Metanephros (tissue), 2 donors: ENCODE data around the genes LYPLAL1 and BPNT1.

GRCh38 chr1:215083345-215083792 lies 832 bp downstream of the KCNK2 start:
- RAMPAGE, long total RNA = no peak

DNA sequence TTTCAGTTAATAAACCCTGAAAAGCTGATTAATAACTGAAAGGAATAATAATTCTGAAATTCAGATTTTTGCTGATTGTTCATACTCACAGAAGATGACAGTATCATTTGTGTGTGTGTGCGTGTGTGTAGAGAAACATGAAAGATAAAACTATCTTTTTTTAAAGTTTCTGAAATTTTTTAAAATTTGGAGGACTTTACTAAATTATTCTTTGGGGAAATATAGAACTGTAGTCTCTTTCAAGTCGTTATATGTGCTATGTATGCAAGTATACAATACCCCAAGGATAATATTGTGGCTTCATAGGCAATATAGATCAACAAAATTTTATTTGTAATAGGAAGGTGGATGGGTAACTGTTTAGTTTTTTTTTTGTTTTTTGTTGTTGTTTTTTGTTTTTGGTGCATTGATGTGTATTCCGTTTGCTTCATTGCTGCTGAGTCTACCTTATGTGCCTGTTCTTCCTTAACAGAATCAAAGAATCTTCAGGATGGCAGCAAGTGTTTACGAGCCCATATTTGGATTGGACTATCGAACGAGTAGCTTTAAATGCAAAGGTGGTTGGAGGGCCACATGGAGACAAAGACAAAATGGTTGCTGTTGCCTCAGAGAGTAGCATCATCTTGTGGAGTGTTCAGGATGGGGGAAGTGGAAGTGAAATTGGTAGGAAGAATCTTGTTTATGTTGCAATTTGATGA lies 19.1 kb downstream of the KCTD3 start:
- RAMPAGE, long total RNA = no peak

GRCh38 chr1:215598484-215599567 lies 31.7 kb downstream of the KCTD3 start:
- RAMPAGE, long total RNA = no peak

DNA sequence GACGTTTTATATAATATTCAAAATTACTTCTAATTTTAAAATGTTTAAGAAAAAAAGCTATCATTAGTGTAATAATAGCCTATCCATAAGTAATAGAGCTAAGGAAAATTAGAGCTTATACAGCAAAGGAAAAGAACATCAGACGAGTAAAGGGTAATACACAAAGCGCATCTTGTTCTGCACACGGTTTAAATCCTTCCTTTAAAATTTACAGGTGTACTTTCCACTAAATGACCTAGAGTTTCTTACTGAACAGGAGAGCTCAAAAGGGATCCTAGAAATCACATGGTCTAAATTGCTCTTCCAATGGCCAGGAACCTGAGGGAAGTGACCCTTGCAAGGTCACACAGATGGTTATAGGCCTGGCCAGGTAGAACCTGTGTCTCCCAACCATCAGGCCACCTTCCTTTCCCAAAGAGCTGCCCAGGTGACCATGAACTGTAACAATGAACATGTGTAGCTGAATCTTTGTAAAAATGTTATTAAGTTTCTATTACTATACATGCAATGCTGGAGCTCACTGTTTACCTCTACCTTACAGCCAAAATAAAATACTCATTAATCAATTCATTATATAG lies 72.3 kb downstream of the KCTD3 start:
- RAMPAGE, long total RNA = no peak

GRCh38 chr1:216815379-216816255 lies 92.4 kb upstream of the ESRRG start:
- RAMPAGE, long total RNA = no peak

DNA sequence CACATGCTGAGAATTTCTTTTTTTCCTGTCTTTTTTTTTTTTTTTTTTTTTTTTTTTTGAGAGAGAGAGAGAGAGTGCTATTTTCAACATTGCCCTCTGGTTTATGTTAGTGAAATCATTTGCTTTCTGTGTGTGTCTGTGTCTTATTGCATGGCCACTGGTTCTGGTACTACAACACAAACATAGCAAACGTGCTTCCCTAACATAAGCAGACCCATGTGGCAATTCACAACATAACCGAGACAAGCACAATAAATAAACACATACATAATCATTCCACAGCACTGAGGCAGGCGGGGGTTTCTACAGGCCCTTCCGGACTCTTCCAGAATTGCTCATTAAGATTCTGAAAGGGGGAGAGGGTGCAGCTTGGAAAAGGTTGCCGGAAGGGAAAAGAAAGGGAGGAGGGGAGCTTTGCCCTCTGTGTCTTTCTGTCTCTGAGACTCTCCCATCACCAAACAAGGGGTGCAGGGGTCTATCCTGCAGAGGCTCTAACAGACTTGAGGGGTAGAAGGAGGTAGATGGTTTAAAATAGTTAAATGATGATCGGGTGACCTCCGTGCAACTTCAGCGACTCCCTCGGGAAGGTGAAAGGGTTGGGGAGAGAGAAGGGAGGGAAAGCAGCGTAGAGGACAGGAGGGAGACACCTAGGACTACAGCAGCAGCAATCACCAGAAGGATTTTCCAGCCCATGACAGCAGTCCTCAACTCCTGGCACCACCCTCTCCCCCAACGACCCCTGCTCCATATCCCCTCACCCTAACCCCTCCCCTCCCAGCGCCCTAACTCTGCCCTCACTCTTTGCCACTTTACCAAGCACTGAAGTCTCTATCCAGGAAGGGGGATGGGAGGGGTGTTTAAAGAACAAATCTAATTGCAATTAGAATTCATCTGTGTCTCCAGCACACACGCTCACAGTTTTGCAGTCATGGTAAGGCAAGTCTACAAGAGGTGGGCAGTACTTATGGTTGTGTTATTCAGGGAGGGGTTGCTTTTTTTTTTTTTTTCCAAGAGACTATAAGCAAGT lies 365.5 kb upstream of the ESRRG start:
- RAMPAGE, long total RNA = no peak

DNA sequence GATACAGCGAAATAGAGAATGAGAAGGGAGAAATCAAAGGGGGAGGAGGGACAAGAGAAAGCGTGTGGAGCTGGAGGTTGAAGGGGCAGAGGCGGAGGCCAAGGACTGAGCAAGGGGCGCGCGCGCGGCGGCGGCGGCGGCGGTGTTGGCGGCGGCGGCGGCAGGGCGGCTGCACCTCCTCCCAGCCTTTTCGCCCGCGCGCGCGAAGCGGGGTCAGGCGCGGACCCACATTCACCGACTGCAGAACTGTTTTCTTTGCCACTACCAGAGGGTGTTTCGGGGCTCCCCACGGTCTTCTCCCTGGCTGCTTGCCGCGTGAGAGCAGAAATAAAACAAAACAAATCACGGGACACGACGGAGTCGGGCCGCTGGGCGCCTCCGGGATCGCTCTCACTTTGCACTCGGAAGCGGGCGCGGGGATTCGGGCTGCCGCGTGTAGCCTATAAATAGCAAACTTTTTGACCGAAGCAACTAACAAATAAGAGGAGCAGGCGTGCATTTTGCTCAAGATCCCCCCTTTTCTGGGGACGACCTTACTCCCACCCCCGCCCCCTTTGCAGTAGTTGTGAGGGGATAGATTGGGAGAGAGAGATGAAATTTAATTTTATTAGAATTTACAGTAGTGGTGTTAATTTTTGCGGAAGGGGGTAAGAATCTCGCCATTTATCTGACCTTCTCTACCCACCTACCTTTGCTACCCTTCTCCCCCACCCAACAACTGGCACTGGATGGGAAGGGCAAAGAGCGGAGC lies 412.4 kb upstream of the ESRRG start:
- RAMPAGE, long total RNA = no peak

DNA sequence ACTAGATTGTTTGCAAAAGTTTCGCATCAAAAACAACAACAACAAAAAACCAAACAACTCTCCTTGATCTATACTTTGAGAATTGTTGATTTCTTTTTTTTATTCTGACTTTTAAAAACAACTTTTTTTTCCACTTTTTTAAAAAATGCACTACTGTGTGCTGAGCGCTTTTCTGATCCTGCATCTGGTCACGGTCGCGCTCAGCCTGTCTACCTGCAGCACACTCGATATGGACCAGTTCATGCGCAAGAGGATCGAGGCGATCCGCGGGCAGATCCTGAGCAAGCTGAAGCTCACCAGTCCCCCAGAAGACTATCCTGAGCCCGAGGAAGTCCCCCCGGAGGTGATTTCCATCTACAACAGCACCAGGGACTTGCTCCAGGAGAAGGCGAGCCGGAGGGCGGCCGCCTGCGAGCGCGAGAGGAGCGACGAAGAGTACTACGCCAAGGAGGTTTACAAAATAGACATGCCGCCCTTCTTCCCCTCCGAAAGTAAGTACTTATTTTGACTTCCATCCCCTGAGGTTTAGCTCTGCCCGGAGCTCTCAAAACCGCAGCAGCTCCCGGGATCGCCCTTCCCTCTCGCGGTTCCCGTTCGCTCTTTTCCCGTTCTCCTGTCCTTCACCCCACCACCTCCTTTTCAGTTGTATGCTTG lies 1.5 kb downstream of the TGFB2 start:
- RAMPAGE, long total RNA = no peak

DNA sequence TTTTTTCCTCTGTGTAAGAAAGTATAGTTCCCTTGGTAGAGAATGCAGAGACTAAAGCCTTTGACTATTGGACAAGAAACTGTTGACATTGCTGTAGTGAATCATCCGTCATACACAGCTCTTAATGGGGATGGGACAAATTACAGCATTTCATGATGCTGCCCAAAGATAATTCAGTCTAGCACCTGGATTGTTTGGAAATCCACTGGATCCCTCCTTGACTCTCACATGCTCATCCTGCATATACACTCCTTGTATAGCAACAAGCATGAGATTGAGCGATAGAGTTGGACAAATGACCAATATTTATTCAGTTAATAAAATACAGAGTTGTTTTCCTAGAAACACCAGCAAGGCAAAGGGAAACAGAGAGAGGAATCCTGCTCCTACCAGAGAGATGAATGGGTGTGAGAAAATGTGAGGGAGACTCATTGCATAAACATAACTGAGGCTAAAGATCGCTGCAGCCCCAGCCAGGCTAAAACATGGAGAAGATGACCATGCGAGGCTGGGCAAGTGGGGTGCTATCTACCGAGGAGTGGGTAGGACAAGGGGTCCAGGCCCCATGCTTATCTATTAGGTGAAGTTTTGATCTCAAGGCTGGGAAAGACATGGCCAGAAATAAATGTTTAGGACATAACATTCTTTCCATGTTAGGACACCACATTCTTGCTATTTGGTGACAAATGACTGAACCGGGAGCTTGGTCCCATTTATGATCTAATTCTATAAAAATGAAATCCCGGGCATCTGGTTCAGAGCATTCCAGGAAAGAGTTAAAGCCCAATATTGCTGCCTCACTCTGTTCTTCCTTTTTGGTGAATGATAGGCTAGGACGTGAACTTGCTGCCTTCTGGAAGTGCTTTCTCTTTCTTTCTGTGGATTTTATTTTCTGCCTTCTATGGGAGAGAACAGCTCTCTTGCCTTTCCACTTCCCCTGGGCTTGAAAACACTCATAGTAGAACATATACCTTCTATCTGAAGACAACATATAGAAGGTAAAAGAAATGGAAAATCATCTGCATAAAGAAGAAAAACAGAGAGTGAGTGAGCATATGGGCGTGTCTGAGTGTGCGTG lies 153.3 kb downstream of the TGFB2 start:
- RAMPAGE, long total RNA = no peak

DNA sequence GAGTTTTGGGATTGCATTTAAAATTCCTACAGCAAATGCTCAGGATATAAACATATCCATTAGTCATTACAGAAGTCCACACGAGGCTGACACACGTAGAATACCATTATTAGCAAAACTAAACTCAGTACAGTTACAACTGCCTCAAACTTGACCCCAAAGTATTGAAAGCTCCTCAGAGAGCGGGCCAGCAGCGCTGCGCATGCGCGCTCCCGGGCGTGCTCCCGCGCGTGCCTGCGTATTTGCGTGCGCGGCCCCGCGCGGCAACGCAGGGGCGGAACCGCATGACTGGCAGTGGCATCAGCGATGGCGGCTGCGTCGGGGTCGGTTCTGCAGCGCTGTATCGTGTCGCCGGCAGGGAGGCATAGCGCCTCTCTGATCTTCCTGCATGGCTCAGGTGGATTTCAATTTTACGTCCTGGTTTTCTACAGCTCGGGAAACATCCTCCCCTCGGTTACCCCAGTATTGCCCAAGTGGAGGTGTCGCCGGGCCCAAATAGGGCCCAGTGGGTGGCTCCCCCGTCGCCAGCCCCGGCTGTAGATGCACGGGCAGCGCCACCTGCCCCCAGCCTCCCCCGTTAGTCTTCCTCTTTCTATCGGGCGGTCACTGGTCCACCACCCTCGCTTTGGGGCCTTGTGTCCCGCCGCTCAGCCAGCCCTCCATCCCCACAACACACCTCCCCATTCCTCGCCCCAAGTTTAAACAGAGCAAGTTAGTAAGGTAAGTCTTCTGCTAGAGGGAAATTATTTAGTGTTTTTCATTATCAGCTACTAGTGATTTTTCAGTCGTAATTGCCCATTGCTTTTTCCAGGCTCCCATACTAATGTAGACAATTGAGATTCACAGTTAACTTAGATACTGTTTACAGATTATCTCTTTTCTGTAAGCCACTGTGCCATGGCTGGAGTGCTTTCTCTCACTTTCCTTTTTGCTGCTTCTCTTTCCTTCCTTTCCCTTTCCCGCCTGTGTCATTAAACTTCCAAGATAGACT lies at the start of gene LYPLAL1:
Gene LYPLAL1, plus strand, starts transcription at position 294 of the 991 bp plus-strand sequence.
- RAMPAGE, long total RNA = start-site peak on the minus strand centred at position 196 of the sequence, 25 bp wide, 38 and 5 reads in 2 replicates; start-site peak on the plus strand centred at position 286 of the sequence, 35 bp wide, 2,229 and 374 reads in 2 replicates

- RAMPAGE, long total RNA = no peak
Measured at GRCh38 chr1:219660633-219661467, 47.9 kb upstream of the ZC3H11B start.

DNA sequence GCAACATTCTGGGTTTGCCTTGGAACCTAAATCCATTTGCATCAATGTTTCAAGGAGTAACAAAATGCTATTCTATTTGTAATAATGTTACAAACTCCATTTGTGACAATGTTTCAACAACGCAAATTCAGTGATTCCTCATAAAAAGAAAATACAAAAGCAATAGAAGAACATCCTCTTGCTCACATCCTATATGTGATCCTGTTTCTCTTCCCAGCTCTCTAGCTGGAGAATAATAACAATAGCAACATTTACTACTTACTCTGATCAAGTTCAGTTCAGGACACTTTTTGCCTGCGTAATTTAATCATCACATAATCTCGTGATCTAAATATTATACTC lies 127.7 kb upstream of the ZC3H11B start:
- RAMPAGE, long total RNA = no peak

DNA sequence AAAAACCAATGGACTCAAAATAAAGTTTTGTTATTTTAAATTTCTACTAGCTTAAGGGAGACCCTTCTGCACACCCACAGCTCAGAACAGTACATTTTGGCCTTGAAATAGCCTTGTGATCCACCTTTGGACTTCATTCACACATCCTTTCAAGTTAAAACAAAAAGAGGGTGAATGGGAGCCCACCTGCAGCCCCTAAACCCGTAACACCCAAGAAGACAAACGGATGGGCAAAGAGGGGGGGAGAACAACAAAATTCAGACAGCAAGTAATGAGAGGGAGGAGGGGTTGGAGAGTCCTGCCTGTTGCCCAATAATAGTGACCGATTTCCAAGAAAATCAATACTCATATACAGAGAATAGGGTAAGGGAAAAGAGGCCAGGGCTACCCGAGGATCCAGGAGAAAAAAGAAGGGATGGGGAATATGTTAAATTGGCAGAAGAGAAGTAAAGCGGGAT lies 1.2 kb downstream of the SLC30A10 start:
- RAMPAGE, long total RNA = no peak

- RAMPAGE, long total RNA = no peak
Measured at GRCh38 chr1:220022237-220022551, 24.1 kb downstream of the EPRS1 start.

- RAMPAGE, long total RNA = start-site peak on the minus strand at chr1:220089763-220089853, 410 and 117 reads in 2 replicates
Measured at GRCh38 chr1:220089604-220090194, at the start of gene BPNT1. TSS of gene BPNT1 (minus strand) at chr1:220089788.

GRCh38 chr1:220219999-220220520 lies 52.2 kb downstream of the RAB3GAP2 start:
- RAMPAGE, long total RNA = no peak

DNA sequence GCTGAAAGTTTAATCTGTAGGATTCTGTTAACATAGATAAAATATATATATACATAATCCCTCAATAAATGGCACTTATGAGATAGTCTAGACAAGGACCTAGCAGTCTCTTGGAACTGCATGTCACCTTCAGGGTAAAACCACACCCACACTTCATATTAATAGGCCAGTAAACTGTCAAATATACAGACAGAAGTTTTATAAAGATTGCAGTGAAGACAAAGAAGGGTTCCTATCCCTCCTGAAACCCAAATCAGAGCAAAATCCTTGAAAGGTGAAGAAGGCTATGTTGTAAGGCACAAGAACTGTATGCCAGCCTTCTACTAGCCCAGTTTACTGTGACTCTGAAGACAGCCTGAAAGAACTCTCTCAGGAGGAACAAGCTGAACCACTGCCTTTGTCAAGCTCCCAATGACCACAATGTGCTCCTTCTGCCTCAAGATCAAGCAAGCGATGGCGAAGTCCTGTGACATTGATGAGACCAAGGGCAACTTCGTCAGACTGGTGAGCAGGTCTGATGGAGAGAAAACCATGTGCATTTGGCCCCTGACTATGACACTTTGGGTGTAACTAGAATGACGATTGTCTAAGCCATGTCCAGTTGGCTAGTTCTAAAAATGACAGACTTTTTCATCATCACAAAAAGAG lies 60.9 kb downstream of the MARK1 start:
- RAMPAGE, long total RNA = no peak

DNA sequence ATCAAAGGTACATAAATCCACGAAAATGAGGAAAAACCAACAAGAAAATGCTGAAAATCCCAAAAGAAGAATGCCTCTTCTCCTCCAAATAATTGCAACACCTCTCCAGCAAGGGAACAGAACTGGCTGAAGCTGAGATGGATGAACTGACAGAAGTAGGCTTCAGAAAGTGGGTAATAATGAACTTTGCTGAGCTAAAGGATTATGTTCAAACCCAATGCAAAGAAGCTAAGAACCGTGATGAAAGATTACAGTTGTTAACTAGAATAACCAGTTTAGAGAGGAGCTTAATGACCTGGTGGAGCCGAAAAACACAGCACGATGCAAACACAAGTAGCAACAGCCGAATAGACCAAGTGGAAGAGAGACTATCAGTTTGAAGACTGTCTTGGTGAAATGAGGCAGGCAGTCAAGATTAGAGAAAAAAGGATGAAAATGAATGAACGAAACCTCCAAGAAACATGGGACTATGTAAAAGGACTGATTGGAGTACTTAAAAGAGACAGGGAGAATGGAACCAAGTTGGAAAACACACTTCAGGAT lies 47.1 kb upstream of the C1orf115 start:
- RAMPAGE, long total RNA = no peak

- RAMPAGE, long total RNA = no peak
Measured at GRCh38 chr1:220732502-220733615, 15.3 kb upstream of the MTARC2 start.

- RAMPAGE, long total RNA = no peak
Measured at GRCh38 chr1:220749737-220750046, 1.6 kb downstream of the MTARC2 start.